Gastroesophageal sphincter (tissue), 4 donors: ENCODE results near the genes COL19A1, FAM135A, SMAP1, OOEP, CD109 and IRAK1BP1.

DNA sequence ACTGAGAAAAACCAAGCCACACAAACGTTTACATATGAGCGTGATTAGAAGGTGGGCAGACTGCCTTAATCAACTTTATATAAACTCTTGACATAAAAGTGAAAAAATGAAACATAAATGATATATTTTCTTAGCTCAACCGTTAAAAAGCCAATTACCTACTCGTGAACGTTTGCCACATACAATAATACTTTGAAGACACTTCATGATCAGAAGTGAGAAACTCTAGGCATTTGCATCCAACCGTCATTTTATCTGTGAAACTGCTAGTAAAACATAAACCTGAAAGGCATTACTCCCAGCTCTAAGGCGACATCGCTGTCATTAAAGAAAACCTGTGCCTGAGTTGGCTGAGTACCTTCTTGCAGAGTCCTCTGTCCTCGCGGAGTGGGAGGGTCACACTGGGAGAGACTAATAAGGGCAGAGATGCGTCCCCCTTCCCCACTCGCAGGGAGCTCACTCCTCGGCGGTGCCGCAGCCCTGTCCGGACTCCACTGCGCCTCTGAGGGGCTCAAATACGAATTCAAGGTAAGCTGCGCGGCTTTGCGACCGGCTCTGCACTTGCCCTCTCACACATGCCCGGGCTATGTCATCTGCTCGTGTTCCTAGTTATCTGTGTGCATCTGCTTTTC lies at the start of gene COL19A1:
COL19A1 (plus strand) TSS at position 444 of the 632 bp plus-strand sequence.
- PRO-cap = unidirectional peak, plus-strand start at position 444 of the sequence
- RAMPAGE, long total RNA, 4 experiments = start-site peak on the plus strand in 4 of 4 experiments, centred at positions 443 to 453 of the sequence, 77 to 269 reads per replicate

GRCh38 chr6:70282837-70283563 lies 19.9 kb downstream of the COL9A1 start:
- PRO-cap = no peak
- RAMPAGE, long total RNA, 4 experiments = no peak in any of the 4 experiments

DNA sequence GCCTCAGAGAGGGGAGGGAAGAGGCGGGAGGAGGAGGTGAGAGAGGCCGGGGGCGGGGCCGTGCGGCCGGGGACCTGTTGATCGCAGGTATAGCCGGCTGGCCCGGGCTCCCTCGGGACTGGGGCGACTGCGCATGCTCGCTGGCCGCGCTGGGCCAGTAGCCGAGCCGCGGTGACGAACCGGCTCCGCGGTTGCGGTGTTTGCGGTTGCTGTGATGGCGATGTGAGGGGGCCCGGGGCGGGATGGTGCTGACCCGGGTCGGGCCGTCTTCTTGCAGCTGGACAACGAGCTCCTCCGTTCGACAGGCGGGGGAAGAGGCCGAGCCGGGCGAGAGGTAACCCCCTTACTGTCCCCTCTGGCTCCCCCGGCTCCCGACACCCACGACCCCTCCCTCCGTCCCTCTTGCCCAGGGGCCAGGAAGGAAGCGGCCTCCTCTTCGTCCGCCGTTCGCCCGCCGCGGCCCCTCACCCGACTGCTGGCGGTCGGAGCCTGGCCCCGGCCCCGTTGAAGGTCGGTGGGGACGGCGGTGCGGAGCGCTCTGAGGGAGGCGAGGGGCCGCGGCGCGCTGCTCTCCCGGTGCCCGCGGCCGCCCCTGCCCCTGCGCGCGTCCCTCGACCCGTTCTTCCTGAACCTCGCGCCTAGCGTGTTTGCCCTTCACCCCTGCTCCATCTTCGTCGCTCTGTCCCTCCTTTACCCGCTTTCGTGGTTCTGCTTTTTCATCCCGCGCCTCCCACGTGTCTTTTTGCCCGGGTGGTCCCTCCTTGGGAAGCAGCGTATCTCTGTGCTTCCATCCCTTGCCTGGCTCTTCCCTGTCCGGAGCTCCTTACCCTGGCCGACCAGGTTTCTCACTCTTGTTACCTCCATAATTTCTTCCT lies at the start of gene FAM135A:
FAM135A (plus strand) TSS at position 140 of the 875 bp plus-strand sequence.
- PRO-cap = unidirectional peak, minus-strand start at position 627 of the sequence; unidirectional peak, minus-strand start at position 681 of the sequence
- RAMPAGE, long total RNA, 4 experiments = start-site peak on the plus strand in 3 of 4 experiments, centred at positions 50 to 176 of the sequence, 23 to 248 reads per replicate

DNA sequence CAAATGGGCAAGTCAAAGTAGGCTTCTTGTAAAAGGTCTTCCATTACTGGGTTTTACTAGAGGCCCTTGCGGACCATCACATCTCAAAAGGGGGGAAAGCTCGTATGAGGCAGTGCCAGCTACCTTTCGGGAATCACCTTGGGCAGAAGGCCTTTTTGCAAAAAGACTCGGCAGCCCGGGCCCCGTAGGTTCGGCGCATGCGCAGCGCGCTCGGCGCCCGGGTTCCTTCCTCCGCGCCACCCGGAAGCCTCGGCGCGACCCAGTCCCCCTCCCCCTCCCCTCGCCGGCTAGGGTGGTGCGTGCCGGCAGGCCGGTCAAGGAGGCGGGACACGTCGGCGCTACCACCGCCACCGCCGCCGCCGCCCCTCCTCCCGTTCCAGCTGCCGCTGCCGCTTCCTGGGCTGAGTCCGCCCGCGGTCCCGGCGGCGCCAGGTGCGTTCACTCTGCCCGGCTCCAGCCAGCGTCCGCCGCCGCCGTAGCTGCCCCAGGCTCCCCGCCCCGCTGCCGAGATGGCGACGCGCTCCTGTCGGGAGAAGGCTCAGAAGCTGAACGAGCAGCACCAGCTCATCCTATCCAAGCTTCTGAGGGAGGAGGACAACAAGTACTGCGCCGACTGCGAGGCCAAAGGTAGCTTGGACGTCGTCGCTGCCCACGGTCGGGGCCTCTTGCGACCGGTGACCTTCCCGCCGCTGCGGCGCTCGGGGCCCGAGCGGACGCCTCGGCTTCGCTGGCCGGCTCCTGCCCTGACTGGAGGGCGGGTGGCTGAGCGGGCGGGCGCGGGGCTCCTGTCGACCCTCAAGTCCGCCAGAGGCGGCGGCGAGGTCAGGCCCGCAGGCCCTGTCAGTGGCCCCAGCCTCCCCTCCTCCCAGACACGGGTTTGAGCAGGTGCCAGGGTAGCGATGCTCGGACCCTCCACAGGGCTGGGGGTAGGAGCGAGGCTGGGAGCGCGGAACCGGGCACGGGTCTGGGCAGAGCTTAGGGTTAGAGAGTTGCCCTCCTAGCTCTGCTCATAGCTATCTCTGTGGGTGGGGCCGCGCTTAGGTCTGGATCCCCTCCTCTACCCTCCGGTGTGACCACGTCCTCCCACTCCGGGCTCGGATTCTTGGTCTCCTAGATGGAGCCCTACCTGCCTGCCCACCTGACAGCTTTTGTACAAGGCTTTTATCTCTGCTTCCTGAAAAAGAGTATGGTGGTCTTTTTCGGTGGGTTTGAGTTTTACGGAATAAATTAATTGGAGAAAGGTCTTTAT lies at the start of gene SMAP1:
SMAP1 (plus strand) TSS at position 369 of the 1,249 bp plus-strand sequence.
- PRO-cap = bidirectional peak, plus-strand start at position 404 of the sequence, minus-strand start at position 186 of the sequence; unidirectional peak, minus-strand start at position 749 of the sequence
- RAMPAGE, long total RNA, 4 experiments = start-site peak on the plus strand in 2 of 4 experiments, centred at position 408 of the sequence, 263 to 274 reads per replicate

GRCh38 chr6:70782861-70784160 lies 115.6 kb downstream of the SMAP1 start:
- PRO-cap = no peak
- RAMPAGE, long total RNA, 4 experiments = no peak in any of the 4 experiments

- PRO-cap = no peak
- RAMPAGE, long total RNA, 4 experiments = no peak in any of the 4 experiments
Observed at GRCh38 chr6:72861981-72862703, 240.3 kb downstream of the KCNQ5 start.

GRCh38 chr6:73369465-73370079 lies at the start of gene OOEP:
Gene OOEP (minus strand): TSS chr6:73369897.
- PRO-cap = no peak
- RAMPAGE, long total RNA, 4 experiments = no peak in any of the 4 experiments

DNA sequence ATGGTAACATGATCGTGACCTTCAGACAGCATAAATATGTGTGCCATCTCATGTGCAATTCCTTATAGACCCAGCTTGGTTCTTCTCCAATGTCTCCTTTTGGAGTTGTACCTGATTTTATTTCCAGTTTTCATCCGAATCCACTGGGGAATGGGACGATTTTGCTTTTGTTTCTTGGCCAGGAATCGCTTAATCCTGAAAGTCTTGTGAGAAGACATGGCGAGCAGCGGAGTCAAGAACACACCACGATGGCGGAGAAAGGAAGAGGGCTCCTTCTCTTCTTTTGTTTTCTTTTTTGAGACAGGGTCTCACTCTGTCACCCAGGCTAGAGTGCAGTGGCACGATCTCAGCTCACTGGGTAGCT lies 3.3 kb upstream of the OOEP start:
- PRO-cap = no peak
- RAMPAGE, long total RNA, 4 experiments = start-site peak on the minus strand in 4 of 4 experiments, centred at positions 265 to 270 of the sequence, 11 to 32 reads per replicate

GRCh38 chr6:73517703-73518138 lies 3.1 kb downstream of the EEF1A1 start:
- PRO-cap = no peak
- RAMPAGE, long total RNA, 4 experiments = start-site peak on the minus strand in 4 of 4 experiments, at chr6:73518030-73518127 at its widest, 752 to 3,754 reads per replicate

- PRO-cap = no peak
- RAMPAGE, long total RNA, 4 experiments = no peak in any of the 4 experiments
Observed at GRCh38 chr6:73566654-73567766, 46.2 kb upstream of the EEF1A1 start.

- PRO-cap = unidirectional peak, plus-strand start at chr6:73695856; bidirectional peak, plus-strand start at chr6:73696203, minus-strand start at chr6:73696257
- RAMPAGE, long total RNA, 4 experiments = start-site peak on the plus strand in 2 of 4 experiments, at chr6:73695785-73696204 at its widest, 26 to 619 reads per replicate; start-site peak on the minus strand in 1 of 4 experiments, at chr6:73696287-73696307 at its widest, 8 reads per replicate
Observed at GRCh38 chr6:73695457-73696746, at the start of gene CD109. Gene CD109 (plus strand): TSS chr6:73696203.

- PRO-cap = unidirectional peak, plus-strand start at chr6:73713969
- RAMPAGE, long total RNA, 4 experiments = no peak in any of the 4 experiments
Observed at GRCh38 chr6:73713478-73714470, 17.8 kb downstream of the CD109 start.

GRCh38 chr6:74137897-74138621 lies 442.1 kb downstream of the CD109 start:
- PRO-cap = no peak
- RAMPAGE, long total RNA, 4 experiments = no peak in any of the 4 experiments

GRCh38 chr6:75202528-75203048 lies 3.3 kb downstream of the COL12A1 start:
- PRO-cap = bidirectional peak, plus-strand start at chr6:75202818, minus-strand start at chr6:75202829
- RAMPAGE, long total RNA, 4 experiments = start-site peak on the minus strand in 1 of 4 experiments, at chr6:75202762-75203066 at its widest, 11 to 16 reads per replicate

DNA sequence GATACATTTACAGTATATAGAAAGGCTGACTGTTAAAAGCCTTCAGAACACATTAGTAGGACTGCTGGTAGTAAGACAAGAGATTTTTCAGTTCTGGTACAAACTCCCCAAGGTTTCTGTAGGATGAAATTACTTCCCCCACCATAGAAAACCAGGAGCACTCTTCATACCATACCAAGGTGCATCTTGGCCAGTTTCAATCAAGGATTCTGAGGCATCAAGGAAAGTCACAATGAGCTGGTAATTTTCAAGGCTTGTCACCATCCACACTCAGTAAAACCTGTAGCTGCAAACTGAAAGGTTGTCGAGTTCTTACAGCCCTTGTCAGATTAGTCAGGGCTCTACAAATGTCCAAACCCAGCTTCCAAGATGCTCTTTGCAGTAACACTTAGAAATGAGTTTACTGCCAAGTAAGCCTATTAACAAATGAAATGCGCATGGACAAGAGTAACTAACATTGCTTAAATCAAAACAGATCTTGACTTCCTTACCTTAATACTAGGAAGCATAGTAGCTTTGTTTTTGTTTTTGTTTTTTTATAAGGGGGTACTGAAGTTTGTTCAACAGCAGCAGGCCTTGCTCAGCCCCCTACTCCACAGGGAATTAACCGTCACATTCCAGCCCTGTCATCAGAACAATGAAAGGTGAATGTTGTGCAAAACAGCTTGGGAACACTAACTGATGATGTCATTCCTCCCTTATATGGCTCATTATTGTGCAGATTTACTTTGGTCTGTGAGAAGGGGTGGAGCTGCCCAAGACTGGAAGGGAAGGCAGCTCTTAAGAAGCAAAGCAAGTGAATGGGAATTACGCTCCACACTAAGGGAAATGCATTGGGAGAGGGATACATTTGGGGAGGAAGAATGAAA lies 49.8 kb upstream of the TMEM30A start:
- PRO-cap = no peak
- RAMPAGE, long total RNA, 4 experiments = no peak in any of the 4 experiments

DNA sequence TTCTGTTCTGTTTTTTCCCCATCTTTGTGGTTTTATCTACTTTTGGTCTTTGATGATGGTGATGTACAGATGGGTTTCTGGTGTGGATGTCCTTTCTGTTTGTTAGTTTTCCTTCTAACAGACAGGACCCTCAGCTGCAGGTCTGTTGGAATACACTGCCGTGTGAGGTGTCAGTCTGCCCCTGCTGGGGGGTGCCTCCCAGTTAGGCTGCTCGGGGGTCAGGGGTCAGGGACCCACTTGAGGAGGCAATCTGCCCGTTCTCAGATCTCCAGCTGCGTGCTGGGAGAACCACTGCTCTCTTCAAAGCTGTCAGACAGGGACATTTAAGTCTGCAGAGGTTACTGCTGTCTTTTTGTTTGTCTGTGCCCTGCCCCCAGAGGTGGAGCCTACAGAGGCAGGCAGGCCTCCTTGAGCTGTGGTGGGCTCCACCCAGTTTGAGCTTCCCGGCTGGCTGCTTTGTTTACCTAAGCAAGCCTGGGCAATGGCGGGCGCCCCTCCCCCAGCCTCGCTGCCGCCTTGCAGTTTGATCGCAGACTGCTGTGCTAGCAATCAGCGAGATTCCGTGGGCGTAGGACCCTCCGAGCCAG lies 587.1 kb downstream of the HTR1B start:
- PRO-cap = no peak
- RAMPAGE, long total RNA, 4 experiments = no peak in any of the 4 experiments

DNA sequence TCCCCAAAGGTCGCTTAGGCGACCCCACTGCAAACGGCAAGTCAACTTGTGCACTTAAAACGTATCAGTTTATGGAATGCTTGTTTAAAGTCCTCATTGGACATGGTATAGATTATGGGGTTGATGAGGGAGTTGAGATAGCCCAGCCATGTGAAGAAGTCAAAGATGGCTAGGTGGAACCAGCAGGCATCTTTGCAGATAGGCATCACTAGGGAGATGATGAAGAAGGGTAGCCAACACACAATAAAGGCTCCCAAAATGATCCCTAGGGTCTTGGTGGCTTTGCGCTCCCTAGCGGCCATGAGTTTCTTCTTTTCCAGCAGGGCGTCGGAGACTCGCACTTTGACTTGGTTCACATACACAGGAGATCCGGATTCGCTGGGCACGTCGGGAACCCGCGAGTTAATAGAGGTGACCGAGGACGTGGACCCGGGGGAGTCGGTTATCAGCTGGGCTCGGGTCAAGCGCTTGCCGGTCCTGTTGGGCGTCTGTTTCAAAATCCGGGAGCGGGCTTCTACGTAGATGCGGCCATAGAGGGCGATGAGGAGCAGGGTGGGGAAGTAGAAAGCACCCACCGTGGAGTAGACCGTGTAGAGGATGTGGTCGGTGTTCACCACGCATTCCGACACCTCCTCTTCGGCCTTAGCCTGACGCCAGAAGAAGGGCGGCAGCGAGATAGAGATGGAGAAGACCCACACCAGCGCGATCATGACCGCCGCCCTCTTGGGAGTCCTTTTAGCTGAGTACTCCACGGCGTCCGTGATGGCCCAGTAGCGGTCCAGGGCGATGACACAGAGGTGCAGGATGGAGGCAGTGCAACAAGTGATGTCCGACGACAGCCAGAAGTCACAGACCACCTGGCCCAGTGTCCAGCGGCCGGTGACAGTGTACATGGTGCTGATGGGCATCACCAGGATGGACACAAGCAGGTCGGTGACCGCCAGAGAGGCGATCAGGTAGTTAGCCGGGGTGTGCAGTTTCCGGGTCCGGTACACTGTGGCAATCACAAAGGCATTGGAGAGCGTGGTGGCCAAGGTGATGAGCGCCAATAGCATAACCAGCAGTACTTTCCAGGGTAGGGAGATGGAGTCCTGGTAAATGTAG lies 749 bp downstream of the HTR1B start:
- PRO-cap = no peak
- RAMPAGE, long total RNA, 4 experiments = start-site peak on the plus strand in 2 of 4 experiments, centred at positions 564 to 582 of the sequence, 5 to 6 reads per replicate

- PRO-cap = no peak
- RAMPAGE, long total RNA, 4 experiments = no peak in any of the 4 experiments
Observed at GRCh38 chr6:77465916-77466908, 2.9 kb upstream of the HTR1B start.

GRCh38 chr6:78866968-78868144 lies at the start of gene IRAK1BP1:
Gene IRAK1BP1 (plus strand): TSS chr6:78867551.
- PRO-cap = bidirectional peak, plus-strand start at chr6:78867554, minus-strand start at chr6:78867483
- RAMPAGE, long total RNA, 4 experiments = start-site peak on the plus strand in 4 of 4 experiments, at chr6:78867551-78867585 at its widest, 28 to 90 reads per replicate; start-site peak on the minus strand in 1 of 4 experiments, at chr6:78867467-78867483 at its widest, 15 reads per replicate

- PRO-cap = no peak
- RAMPAGE, long total RNA, 4 experiments = no peak in any of the 4 experiments
Observed at GRCh38 chr6:78910469-78910972, 43.2 kb downstream of the IRAK1BP1 start.